ENCODE data around the genes WNT5A and APPL1.

GRCh38 chr3:54243469-54244011 lies 121.2 kb downstream of the CACNA2D3 start:
- PRO-cap: no peak

GRCh38 chr3:54853864-54854187 lies 74.0 kb downstream of the LRTM1 start:
- PRO-cap: no peak

GRCh38 chr3:55446859-55447318 lies 40.2 kb downstream of the WNT5A start:
- PRO-cap: no peak

- PRO-cap: no peak
Measured at GRCh38 chr3:55483431-55484078, 3.6 kb downstream of the WNT5A start.

GRCh38 chr3:55486751-55487766 lies at the start of gene WNT5A:
TSS of gene WNT5A (minus strand) at chr3:55487306.
- PRO-cap: bidirectional peak, plus-strand start at chr3:55487062, minus-strand start at chr3:55486945; bidirectional peak, plus-strand start at chr3:55487532, minus-strand start at chr3:55487538

DNA sequence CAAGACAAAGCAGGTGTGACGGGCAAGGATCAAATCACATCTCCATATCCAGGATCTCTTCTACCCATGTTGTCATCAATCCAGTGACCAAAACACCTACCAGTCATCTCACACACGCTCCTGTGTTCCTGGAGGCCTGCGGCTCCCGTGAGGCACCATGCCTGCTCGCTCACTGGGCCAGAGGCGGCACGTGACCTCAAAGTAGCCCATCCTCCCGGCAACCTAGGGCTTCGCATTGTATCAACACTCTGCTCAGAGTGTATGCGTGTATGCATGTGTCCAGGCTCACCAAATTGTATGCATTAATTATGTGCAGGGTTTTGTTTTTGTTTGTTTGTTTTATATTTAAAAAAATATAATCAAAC lies 59.3 kb downstream of the ERC2 start:
- PRO-cap: no peak

DNA sequence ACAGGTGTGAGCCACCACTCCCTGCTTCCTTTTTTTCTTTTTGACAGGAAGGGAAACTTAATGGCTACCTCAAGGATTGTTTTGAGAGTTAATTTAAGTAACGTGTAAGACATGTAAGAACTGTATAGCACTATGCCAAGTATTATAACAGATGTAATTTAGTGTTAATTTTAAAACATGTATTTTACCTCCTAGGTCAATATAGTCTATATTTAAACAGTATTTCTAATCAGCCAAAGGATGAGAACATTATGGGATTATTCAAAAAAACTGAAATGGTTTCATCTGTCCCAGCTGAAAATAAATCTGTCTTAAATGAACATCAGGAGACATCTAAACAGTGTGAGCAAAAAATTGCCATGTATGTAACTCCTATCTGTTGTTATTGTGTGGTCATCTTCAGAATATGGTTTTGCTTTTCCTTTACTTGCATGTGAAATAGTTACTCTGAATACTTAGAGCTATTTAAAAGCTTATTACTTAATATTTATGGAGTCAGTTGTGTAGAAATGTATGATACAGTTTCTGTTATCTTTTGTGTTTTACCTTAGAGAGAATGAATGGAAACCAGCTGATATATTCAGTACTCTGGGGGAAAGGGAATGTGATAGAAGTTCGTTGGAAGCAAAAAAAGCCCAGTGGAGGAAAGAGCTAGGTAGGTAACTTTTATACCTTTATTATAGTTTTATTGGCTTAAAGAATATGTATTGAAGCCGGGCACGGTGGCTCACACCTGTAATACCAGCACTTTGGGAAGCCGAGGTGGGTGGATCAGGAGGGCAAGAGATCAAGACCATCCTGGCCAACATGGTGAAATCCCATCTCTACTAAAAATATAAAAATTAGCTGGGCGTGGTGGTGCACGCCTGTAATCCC lies 9.7 kb downstream of the CCDC66 start:
- PRO-cap: no peak

DNA sequence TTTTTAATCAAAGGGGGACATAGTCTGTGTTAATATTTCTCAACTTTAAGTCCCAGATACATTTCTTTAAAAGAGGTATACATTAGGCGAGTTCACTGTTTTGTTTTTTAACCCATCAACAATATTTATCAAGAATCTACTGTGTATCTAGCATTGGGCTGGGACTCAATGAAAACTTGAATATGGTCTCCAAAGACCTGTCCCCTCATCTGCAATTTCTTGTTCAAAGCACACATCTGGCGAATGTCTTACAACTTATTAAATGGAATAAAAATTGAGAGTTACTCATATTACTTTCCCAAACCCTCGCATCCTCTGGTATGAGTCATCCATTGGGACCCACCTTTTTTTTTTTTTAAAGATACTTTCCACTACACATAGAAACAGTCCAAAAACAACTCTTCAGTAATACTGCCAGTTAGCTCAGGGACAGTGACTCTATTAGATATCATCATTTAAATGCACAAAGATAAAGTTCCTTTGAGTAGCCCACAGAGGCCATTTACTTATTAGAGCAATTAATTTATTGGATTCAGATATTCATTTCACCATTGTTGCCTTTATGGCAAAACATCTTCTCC lies 77.6 kb upstream of the ARHGEF3 start:
- PRO-cap: no peak

DNA sequence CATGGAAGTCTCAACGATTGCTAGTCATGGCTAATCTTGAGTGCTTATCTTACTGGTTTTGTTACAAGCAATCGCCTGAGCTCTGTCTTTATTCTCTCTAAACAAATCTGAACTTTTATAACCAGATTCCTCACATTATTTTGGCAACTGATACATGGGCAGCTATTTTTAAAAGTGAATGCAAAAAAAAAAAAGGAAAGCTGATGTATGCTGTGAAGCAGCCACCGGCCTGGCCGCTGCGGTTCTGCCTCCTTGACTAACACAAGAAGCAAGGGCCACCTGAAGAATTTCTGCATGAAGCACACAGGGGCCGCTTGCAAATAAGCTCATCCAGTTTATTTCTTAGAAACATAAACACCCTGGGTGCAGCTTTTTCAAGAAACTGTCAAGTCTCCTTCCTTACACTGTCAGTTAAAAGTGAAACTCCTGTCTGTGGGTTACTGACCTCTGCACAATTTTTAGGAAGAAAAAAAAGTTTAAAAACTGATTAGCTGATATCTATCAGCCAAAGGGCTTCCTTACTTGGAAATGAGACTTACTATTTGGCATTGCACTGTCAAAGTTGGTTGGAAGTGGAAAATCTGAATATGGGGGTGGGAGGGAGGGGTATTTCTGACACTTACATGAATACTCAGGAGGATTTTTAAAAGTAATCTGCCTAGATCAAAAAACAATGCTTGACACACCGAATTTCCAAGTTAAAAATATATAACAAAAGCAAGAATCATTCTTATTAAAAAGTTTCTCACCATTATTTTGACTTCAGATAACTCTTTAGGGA lies 120.3 kb upstream of the ARHGEF3 start:
- PRO-cap: no peak

DNA sequence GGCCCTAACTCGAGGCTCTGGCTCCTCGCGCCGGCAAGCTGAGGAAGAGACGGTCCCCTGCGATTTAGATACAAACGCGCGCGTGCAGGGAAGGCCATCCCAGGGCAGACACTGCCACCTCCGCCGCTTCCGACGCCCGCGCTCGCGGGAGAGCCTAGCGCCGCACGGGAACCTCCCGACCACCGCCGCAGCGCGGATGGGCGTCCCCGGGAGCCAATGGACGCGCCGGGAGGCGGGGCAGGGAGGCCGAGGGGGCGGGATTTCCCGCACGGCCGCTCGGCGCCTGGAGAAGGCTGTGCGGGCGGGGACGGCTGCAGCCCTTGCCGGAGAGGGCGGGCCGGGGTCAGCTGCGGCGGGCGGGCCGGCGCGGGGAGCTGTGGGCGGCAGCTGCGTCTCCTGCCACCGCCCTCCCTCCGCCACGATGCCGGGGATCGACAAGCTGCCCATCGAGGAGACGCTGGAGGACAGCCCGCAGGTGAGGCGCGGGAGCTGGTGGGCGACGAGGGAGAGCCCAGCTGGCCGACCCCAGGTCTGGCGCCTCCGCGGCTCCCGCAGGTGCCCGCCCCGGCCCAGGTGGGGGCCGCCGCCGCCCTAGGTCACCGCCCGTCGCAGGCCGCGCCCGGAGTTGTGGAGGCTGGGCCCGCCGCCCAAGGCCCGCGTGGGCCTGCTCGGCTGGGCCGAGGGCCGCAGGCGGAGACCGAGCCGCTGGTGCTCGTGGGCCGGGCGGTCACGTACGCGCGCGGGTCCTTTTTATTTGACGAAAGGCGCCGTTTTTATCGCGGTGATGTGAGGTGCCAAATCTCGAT lies at the start of gene APPL1:
APPL1 (plus strand) TSS at position 267 of the 806 bp plus-strand sequence.
- PRO-cap: bidirectional peak, plus-strand start at position 316 of the sequence, minus-strand start at position 144 of the sequence

GRCh38 chr3:57709580-57709971 lies 16.7 kb upstream of the DENND6A start:
- PRO-cap: no peak

- PRO-cap: no peak
Measured at GRCh38 chr3:57912130-57912816, 95.9 kb upstream of the FLNB start.

DNA sequence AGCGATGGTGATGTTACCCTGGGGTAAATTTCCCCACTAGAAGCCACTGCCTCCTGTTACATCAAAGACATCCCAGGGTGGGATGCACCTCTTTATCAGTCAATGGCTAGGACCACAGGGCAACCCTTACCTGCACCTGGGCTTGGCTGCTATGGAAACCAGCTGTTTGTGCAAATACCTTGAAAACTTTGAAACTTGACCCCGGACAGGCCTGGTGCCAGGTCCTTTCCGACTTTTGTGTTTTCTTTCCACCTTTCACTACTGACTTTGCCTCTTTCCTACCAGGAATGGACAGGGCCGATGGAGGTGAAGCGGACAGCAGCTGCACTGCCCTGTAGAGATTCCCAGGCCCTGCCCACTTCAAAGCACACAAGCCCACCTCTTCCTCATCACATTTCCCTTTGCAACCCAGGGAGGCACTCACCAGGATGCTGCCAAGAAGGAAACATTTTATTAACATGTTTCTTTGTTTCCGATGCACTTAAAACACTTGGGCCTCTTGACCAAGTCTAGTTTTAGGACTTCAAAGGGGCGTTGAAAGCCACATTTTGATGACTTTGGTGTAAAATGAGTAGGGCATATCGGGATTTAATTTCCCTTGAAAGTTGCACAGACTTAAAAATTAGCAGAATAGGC lies 36.6 kb downstream of the DNASE1L3 start:
- PRO-cap: no peak

DNA sequence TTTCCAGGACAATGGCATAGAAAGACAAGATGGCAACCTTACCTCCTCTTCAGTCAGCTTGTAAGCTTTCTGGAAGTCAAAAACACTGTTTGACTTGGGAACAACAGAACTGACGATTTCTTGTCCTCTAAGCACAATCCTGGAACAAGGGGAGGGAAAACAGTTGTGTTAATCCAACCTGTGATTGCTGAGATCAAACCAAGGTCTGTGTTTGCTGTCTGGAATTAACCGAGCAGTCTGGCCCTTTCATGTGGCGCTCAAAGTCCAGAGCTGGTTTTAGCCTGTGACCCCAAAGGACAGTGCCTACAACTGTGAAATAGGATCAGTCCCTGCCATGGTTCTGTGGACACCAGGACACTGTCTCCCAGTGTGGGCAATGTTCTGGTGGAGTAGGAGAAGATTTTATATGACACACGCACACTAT lies 17.5 kb downstream of the DNASE1L3 start:
- PRO-cap: no peak

- PRO-cap: no peak
Measured at GRCh38 chr3:58344693-58345113, 12.0 kb downstream of the PXK start.

- PRO-cap: no peak
Measured at GRCh38 chr3:58420159-58420955, 13.3 kb downstream of the PDHB start.

GRCh38 chr3:58532702-58533479 lies 4.1 kb downstream of the ACOX2 start:
- PRO-cap: no peak

- PRO-cap: no peak
Measured at GRCh38 chr3:58627149-58627889, 39.3 kb downstream of the FAM3D start.

DNA sequence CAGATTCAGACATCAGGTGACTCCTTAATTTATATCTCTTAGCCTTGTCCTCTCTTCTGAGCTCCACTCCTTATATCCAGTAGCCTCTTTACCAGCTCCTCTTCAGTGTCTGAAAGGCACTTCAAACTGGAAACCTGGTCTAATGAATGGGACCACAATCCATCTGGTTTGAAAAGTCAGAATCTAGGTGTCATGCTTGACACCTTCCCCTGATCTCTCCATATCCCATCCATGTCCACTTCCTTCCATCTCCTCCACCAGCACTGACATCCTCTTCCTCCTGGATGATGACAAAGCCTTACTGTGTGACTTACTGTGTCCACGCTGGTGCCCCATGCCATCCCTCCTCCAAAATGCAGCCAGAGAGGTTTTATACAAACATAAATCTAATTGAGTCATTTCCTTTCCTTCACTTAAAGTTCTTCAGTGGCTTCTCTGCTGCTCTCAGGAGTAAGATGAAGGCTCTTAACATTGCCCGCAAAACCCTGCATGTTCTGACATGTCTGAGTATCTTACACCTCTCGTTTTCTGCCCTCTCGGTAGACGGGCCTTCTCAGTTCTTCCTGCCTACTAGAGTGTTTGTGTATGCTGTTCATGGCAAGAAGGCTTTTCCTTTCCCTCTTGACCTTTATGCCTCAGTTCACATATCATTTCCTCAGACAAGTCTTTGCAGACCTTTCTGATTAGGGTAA lies 175.7 kb downstream of the CFAP20DC start:
- PRO-cap: no peak

DNA sequence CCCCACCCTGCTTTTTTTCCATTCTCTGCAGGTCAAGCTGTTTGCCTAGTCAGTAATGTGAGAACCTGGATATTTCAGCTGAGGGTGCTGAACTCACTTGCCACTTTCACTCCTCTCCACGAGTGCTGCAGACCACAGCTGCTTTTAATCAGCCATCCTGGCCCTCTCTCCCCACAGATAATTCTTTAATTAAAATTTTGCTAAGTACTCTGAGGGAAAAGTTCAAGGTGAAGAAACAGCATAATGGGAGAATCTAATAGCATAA lies 150.1 kb downstream of the CFAP20DC start:
- PRO-cap: no peak